Mucosa of descending colon (tissue), 1 donor: ENCODE results near the gene ABCB4.

DNA sequence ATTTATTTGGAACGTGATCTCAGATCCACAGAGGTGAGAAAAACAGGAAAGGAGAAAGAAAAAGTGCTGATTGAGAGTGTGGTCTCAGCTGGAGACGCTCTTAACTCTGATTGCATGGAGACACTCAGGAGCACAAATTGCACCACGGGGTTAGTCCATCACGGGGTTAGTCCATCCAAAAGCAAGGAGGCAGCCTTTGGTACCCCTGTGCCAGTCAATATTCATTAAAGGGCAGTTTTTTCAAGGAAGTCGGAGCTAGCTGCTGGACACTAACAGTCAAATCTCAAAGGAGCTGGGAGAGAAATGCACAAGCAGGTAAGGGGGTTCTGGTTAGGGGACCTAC, 142.4 kb downstream of the GNAT3 start:
- PRO-cap, result no peak

DNA sequence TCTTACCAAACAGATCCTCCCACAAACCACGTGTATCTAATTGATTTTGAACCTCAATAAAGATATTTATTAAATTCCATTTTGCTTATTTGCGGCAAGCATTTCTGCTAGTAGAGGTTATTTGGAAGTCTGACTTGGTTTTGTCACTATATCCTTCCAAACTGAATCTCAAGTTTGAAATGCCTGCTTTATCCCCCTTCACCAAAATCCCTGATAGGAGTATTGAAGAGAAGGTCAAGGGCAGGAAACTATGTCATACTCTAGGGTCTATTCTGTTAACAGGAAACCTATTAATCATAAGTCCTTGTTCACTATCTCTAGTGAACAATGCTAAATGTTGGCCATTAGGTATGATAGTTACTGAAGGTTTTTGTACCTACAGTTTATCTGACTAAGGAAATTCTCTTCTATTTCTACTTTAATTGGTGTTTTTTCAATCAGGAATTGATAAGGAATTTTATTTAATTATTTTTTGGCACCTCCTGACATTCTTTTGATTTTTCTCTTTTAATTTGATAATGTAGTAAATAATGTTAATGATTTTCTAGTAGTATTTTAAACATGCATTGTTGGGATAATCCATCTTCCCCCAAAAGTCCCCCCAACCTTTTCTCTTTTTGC, 11.5 kb downstream of the GNAT3 start:
- PRO-cap, result no peak

DNA sequence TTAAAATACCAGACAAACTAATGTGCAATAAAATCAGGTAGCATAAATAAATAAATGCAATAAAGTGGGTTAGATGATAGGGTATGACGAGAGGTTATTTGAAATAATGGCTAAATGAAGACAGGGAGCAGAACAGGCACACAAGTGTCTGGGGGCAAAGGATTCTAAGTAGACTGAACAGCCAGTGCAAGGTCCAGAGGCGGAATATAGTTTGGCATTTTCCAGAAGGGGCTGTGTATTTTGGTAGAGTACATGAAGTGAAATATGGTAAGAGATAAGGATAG, 44.6 kb upstream of the CD36 start:
- PRO-cap, result no peak

- PRO-cap, result no peak
Measured at GRCh38 chr7:80602146-80602630, 36.3 kb upstream of the CD36 start.

DNA sequence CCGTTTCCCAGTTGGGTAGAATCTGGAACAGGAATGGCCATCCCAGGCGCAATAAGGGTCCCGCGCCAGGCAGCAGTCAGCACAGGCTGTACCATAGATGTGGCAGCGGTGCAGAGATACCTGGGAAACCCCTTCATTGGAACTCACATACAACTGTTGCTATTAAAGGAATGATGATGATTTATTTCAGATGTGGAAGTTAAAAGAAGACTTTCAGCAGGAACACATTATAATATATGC, 119.8 kb downstream of the CD36 start:
- PRO-cap, result no peak

- PRO-cap, result no peak
Measured at GRCh38 chr7:80795432-80795782, 123.4 kb downstream of the SEMA3C start.

GRCh38 chr7:80840260-80840630, 78.6 kb downstream of the SEMA3C start:
- PRO-cap, result no peak

- PRO-cap, result unidirectional peak, minus-strand start at chr7:80870118; unidirectional peak, minus-strand start at chr7:80870163
Measured at GRCh38 chr7:80869914-80870433, 48.9 kb downstream of the SEMA3C start.

DNA sequence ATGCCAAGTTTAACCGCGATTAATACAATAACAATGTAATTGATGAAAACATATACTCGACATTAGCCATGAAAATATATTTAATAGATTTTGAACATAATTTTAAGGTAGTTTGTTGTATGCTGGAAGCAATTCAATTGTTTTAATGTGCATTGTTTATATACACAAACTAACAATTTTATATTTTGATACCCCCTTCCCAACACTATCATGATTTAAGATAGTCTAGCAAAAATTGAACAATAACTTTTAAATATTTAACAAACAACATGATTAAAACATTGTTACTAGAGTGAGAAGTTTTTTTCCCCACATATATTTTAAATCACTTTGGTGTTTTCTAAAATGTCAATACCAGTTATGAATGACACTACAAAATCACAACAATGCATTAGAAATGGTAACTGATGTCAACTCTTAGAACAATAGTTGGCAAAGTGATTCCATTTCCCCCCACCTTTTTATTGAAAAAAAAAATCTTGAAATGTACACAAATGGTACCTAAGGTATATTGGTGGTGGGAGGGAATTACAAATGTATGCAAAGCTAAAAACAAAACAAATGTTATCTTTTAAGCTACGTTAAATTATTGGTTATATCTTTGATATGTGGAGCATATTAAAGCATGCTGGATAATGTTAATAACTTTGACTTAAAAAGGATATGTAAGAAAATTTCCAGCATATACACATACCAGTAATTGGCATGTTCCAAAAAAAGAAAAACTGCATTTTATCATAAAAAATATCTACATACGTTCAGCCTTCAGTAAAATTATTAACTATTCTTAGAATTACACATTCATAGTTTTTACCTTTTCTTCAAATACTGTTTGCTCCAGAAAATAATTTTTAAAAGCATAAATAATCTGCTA, 178.4 kb upstream of the HGF start:
- PRO-cap, result no peak

DNA sequence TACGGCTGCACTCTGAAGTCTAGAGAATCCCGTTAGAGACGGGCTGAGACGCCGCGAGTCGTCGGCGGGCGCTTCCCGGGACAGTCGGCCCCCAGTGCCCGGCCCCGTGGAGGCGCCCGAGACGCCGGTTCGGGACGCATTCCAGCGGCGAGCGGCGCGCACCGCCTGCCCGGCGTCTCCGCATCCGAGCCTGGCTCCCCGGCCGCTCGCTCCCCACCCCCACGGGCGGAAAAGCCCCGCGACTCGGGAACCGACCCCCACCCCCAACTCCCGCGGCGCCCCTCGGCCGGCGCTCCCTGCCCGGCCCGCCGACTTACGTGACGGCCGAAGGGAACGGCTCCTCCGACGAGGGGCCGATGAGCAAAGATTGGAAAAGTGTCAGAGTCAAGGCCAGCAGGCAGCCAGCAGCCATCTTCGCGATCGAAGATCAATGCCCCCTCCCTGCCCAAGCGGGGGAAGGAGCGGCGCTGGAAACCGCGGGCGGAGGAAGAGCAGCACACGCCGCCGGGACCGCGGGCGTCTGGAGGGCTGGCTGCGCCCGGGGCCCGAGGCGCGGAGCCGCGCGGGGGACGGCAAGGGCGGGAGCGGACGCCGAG, 431 bp downstream of the CACNA2D1 start:
- PRO-cap, result unidirectional peak, plus-strand start at position 56 of the sequence

- PRO-cap, result unidirectional peak, minus-strand start at chr7:82839312
Measured at GRCh38 chr7:82839025-82839510, 323.6 kb downstream of the PCLO start.

DNA sequence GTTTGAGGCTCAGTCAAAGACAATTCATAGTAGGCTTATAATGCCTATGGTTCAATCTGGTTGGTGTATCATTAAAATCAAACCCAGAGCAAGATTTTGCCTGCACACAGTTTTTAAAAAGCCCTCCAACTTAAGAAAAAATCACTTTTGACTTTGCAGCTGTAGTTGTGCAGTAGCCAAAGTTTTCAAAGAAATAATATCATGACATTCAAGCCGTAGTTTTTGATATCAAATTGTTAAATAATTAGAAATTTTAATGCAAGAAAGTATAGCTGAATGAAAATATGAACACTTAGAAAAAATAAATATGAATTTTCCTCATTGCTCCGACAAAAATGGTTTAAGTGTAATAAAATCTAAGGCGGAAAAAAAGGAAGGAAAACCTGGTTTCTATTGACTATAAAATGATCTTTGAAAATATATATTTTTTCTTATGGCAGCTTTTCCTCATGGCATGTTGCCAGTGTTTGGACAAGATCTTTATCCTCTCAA, 162.6 kb downstream of the SEMA3D start:
- PRO-cap, result no peak

- PRO-cap, result no peak
Measured at GRCh38 chr7:86931495-86932614, 127.6 kb downstream of the ELAPOR2 start.

DNA sequence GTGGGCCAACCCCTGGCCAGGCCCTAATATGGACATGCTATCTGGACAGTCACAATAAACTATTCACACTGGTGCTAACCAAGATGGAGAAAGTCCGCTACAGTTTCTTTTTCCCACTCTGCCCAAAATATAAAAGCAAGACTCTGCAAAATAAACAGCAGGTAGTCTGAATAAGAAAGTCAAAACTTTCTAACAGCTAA, 83.9 kb downstream of the ELAPOR2 start:
- PRO-cap, result no peak

- PRO-cap, result no peak
Measured at GRCh38 chr7:87128858-87129525, 23.3 kb upstream of the DMTF1 start.

- PRO-cap, result unidirectional peak, plus-strand start at chr7:87151889; bidirectional peak, plus-strand start at chr7:87152064, minus-strand start at chr7:87152127
Measured at GRCh38 chr7:87151825-87152202, 439 bp upstream of the DMTF1 start.

- PRO-cap, result no peak
Measured at GRCh38 chr7:87475057-87475322, 490 bp downstream of the ABCB4 start.

DNA sequence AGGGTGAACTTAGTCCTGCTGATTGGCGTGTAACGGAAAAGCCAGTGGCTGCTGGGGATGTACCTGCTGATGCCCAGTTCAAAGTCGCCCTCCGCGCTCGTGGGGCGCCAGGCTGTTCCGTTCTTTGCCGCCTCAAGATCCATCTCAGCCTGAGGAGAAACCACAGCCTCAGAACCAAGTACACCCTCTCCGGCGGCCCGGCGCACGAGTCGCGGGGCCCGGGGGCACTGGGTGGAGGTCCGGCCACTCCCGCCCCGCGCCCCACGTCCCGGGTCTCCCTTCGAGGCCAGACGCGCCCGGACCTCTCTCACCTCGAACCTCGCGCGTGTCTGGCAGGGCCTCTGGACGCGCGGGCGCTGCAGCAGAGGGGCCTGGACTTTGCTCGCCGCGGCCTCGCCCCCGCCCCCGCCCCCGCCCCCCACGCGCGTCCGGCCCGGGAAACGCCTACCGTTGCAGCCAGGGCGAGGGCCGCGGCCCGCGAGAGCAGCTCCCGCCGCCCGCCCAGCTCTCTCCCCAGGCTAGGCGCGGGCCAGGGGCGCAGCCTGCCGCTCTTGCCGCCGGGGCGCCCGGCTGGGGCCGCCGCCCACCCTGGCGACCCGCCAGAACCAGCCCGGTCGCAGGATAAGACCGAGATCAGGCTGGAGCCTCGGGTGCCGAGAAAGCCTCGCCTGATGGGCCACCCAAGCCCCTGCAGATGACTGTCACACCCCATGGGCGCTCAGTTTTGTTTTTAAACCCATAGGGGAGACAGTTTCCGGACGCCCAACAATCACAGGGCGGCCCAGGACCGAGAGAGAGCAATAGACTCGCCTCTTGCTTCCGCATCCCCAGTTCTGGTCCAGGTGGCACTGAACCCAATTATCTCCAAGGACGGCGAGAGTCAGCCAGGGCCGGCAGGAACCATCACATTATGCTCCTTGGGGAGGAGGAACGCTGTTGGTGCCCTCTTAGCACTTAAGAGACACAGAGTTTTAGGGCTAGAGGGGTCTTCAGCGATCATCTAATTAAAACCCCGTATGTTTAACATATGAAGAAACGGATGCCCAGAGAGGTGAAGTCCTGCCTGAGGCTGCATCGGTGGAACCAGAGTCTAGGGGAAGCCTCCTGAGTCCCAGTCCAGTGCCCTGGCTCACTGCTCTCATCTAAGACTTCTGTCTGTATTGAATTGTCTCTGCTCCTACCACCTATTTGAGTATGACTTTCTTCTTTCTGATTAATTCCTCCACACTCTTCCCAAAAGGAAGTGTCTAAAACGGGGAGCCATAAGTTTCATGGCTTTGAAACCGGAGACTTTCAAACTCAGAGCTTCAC, at the start of gene ABCB4:
ABCB4 (minus strand) TSS at position 358 of the 1,311 bp plus-strand sequence.
- PRO-cap, result bidirectional peak, plus-strand start at position 455 of the sequence, minus-strand start at position 331 of the sequence

- PRO-cap, result no peak
Measured at GRCh38 chr7:87497691-87497890, 22.1 kb upstream of the ABCB4 start.

- PRO-cap, result no peak
Measured at GRCh38 chr7:87926419-87927277, 7.4 kb upstream of the ADAM22 start.